Islet of Langerhans (tissue), 1 donor: Measurements from ENCODE around the gene KLHL40.

GRCh38 chr3:41537028-41537624 lies 337.8 kb downstream of the CTNNB1 start:
- RRBS = no CpG with 5 or more reads among the region's 2 CpGs

- RRBS = no CpG with 5 or more reads among the region's 7 CpGs
Observed at GRCh38 chr3:41627351-41628043, 334.4 kb downstream of the ULK4 start.

GRCh38 chr3:42031680-42032538 lies 59.2 kb upstream of the TRAK1 start:
- RRBS = no CpG with 5 or more reads among the region's 10 CpGs

GRCh38 chr3:42100955-42101968 lies 10.1 kb downstream of the TRAK1 start:
- RRBS = no CpG with 5 or more reads among the region's 11 CpGs

DNA sequence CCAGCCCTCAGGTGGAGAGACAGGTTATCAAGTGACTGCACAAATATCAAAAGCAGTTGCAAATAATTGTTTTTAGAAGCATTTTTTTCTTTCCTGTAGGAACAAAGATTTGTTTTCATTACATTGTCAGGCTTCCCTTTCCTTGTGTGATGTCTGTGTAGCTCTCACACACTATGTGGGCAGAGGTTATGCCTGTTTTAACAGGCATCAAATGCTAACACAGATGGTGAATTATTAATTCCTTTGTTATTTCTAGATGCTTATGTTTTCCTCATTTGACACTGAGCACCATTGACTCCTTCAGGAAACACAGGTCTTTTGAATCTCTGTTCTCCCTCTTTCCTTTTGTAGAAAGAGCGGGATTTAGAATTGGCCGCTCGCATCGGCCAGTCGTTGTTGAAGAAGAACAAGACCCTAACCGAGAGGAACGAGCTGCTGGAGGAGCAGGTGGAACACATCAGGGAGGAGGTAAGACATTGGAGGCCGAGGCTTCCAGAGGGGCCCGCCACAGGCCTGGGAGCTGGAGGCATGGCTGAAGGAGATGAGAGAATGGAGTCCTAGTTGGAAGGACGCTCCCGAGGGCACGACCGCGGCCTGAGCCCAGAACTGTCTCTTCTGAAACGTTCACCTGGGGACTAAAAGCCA lies 81.5 kb downstream of the CCK start:
- RRBS = no CpG with 5 or more reads among the region's 15 CpGs

- RRBS = no CpG with 5 or more reads among the region's 9 CpGs
Observed at GRCh38 chr3:42187762-42188212, 78.2 kb downstream of the CCK start.

DNA sequence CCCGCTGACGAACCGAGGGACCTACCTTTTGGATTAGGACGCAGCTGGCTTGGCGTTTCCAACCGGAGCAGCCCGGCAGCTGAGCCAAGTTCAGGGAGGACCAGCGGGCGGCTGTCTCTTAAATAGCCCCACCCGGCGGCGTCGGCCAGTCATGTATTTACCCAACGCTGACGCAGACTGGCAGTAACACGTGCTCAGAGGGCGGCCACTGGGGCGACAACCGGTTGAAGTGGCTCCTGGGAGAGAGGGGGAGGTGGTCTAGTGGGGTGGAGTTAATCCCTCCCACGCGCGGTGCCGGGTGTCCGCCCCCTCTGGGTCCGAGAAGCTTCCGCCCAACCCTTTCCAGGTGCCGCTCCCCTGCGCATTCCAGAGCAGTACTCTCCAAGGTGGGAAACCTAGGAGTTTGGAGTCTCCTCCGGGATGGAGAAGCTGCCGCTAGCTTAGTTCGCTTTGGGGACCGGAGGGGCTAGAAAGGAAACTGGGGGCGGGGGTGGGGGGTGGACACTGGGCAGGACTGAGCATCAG lies 1.3 kb downstream of the CCK start:
- RRBS = 8% methylated on average over 21 of the region's 33 CpGs

GRCh38 chr3:42422192-42422631 lies 11.8 kb upstream of the LYZL4 start:
- RRBS = no CpG with 5 or more reads among the region's 9 CpGs

- RRBS = no CpG with 5 or more reads among the region's 4 CpGs
Observed at GRCh38 chr3:42630978-42631441, 22.5 kb upstream of the ZBTB47 start.

DNA sequence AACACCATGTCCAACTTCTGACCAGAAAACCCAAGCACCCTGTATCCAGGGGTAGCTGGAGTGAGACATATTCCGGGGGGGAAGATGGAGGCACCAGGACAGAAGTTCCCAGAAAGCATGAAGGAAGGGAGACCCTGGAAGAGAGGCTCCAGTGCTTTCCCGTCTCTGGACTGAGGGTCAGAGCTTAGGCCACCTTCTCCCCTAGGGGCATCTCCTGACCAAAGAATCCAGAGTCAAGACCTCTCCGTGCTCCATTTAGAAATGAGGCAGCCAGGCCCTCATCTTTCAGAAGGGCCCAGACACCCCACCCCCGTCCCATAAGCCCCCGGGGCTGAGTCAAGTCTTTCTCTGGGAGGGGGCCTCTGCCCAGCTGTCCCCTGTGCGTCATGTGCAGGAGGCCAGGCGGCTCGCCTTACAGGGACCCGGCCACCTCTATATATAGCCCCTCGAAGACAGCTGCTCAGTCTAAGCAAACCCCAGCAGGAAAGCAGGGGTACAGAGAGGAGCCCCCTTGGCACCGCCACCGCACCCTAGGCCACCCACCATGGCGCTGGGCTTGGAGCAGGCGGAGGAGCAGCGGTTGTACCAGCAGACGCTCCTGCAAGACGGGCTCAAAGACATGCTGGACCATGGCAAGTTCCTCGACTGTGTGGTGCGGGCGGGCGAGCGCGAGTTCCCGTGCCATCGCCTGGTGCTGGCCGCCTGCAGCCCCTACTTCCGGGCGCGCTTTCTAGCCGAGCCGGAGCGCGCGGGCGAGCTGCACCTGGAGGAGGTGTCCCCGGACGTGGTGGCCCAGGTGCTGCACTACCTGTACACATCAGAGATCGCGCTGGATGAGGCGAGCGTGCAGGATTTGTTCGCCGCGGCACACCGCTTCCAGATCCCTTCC lies at the start of gene KLHL40:
KLHL40 (plus strand) TSS at position 463 of the 889 bp plus-strand sequence.
- RRBS = 44% methylated on average over 10 of the region's 45 CpGs

DNA sequence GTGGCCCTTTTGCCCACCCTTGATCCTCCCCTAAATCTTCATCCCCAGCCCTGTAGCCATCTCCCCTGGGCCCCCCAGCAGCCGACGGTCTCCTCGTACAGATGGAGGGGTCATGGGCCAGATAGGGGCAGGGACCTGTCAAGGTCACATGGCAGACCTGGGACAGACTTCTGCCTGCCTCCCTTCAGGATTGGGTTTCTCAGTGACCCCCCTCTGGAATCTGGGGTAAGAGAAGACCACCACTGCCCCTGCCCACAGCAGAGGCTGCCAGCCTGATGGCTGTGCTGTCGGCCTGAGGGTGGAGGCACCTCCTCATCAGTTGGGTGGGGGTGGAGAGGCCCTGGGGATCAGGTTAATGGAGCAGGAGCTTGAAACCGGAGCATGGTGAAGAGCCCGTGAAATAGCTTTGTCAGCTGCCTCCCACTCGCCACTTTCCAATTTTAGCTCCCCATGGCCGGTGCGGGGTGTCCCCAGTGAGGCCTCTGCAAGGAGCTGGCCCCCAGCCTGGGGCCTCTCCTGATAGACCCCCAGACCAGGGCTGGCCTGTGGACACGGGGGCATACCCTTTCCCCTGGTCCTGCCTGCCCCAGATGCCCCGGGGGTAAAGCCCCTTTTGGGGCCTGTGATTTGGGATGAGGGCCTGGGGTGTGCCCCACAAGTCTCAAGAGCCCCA lies 585 bp downstream of the HHATL start:
- RRBS = 21% methylated on average over 4 of the region's 11 CpGs

- RRBS = no CpG with 5 or more reads among the region's 3 CpGs
Observed at GRCh38 chr3:42723162-42723708, 20.6 kb upstream of the HHATL start.

DNA sequence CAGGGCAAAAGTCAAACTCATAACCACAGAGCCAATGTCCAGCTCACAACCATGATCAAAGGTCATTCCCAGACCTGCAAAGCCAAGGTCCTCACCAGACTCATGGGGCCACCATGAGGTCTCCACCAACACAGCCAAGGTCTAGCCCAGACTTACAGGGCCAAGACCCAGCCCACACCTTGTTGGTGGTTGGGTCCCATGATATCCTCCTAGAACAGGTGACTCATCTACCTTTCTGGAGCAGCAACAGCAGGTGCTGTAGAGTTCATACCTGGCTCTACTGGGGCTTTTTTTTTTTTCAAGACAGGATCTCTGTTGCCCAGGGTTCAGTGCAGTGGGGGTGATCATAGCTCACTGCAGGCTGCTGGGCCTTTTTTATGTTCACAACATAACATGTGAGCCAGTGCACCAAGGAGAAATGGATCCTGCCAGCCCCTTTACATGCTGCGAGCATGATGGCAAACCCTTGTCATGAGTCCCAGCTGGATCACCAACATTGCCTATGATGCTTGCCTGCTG lies 16.7 kb downstream of the CCDC13 start:
- RRBS = no CpG with 5 or more reads among the region's 1 CpG

GRCh38 chr3:42880859-42881374 lies 5.2 kb upstream of the CYP8B1 start:
- RRBS = 4% methylated on average over 19 of the region's 47 CpGs

- RRBS = no CpG with 5 or more reads among the region's 3 CpGs
Observed at GRCh38 chr3:42999087-42999599, 20.0 kb downstream of the GASK1A start.

- RRBS = no CpG with 5 or more reads among the region's 7 CpGs
Observed at GRCh38 chr3:43162850-43163347, 57.0 kb upstream of the POMGNT2 start.

DNA sequence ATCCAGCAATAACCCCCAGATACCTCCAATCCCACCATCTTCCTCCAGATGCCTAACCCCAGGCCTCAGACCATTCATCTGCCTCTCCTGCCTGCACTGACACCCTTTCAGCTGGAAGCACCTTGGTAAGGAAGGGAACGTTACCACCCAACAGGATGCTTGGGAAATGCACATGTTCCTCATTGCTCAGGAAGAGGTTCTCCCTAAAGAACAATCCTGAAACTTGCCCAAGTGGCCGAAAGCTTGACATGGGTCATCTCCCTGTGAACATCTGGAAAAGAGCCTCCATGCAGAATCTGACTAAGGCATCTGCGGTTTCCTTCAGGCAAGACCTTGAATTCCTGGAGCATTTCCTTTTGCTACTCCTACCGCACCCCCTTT lies 68.8 kb upstream of the SNRK start:
- RRBS = no CpG with 5 or more reads among the region's 4 CpGs

DNA sequence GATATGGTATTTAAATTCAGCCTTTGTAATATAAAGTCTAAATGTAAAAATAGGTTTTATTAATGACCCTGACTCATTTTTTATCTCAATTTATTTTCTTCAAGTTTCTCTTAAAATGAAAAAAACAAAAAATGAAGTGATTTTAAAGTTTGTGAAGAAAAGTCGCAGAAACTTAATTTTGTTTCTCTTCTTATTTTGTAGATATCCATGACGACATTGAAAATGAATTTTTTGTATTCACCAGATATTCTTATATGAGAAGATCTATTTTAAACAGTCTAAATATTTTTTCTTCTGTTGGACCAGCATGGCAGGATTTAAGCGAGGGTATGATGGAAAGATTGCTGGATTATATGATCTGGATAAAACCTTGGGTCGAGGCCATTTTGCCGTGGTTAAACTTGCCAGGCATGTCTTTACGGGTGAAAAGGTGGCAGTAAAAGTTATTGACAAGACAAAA lies 16.6 kb downstream of the SNRK start:
- RRBS = no CpG with 5 or more reads among the region's 6 CpGs

DNA sequence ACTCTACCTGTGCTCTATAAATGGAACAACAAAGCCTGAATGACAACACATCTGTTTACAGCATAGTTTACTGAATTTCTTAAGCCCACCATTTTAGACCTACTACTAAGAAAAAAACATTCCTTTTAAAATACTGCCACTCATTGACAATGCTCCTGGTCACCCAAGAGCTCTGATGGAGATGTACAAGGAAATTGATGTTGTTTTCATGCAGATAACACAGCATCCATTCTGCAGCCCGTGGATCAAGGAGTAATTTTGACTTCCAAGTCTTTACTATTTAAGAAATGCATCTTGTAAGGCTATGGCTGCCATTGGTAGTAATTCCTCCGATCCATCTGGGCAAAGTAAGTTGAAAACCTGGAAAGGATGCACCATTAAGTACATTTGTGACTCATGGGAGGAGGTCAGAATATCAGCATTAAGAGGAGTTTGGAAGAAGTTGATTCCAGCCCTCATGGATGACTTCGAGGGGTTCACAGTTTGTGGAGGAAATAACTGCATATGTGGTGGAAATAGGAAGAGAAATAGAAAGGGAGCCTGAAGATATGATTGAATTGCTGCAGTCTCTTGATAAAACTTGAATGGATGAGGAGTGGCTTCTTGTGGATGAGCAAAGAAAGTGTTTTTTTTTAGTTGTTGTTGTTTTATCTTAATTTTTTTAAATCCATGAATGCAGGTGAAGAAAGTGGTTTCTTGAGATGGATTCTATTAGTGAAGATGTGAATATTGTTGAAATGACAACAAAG lies 22.4 kb downstream of the SNRK start:
- RRBS = no CpG with 5 or more reads among the region's 3 CpGs

GRCh38 chr3:43348731-43349142 lies 62.4 kb downstream of the SNRK start:
- RRBS = no CpG with 5 or more reads among the region's 5 CpGs